ENCODE measurements around a stretch of chr2.

- RRBS: 5% methylated on average over 60 of the region's 132 CpGs
These were observed 630 bp downstream of the YPEL5 start for GRCh38 chr2:30147106-30148167.

- RRBS: no CpG with 5 or more reads among the region's 10 CpGs
These were observed 2.6 kb downstream of the YPEL5 start for GRCh38 chr2:30149347-30149965.

DNA sequence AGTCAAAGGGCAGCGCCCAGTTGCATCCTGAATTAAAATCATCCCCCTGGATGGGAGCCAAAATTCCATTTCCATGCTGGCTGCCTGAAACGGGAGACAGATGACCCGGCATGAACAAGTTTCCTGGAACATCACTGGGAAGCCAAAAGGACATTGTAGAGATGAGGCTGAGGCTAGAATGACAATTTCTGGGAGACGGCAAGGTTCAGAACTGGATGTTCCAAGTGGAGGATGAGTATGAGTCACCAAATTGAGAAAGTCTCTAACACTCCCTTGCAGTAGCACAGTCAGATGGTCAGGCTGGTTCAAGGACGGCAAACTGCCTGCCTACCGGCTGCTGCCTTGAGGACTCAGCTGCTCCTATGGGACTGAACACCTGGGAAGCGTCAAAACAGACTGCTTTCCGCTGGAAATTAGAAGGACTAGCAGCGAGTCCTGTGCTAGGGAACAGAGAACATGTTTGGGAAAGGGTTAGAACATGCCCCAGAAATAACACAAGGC, 31.9 kb downstream of the YPEL5 start:
- RRBS: no CpG with 5 or more reads among the region's 9 CpGs

DNA sequence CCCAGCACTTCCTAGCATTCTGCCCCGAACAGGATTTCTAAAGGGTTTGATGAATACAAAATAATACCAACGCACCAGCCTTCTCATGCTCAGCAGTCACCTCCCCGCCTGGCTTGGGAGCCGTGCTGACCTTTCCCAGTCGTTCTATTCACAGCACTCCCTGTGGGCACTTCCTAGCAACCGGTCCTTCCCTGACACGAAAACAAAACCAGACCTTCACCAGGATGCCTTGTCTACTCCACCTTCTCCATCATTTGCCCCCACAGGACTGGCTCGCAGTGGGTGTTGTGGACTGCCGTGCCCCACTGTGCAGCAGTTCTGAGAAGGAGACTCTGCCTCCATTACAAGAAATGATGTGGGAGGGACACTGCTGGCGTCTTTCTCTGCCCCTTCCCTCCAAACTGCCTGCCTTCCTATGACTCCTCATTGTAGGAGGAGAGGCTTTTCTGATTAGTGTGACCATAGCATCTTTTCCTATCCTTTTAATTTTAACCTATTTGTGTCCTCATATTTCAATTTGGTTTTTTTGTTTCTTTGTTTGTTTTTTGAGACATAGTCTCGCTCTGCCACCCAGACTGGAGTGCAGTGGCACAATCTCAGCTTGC, 53.1 kb downstream of the LBH start:
- RRBS: no CpG with 5 or more reads among the region's 11 CpGs

DNA sequence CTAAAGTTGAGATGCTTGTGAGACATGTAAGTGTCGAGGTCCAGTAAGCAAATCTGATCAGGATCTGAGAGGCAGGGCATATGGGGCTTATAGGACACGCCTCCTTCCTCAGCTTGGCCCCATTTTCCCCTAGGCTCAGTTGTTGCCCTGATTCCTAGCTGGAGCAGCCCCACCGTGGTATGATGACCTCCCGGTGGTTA, 107.9 kb downstream of the LBH start:
- RRBS: no CpG with 5 or more reads among the region's 4 CpGs

DNA sequence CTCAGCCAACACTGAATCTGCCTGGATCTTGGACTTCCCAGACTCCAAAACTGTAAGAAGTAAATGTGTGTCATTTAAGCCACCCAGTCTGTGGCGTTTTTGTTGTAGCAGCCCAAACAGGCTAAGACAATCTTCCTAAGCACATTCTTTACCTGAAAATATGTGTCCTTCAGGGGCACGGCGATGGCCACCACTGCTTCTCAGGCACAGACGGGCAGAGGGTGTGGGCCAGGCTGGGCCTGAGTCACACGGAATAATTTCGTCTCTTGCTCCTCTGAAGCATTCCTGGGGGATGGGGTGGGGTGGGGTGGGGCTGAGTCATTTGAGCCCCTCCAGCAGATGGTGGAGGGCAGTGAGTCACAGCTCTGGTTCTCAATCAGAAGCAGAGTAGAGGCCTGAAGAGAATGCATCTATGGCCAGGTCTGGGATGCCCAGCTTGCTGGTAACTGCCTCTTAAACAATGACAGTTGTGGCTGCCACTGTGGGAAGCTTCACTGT, 142.3 kb downstream of the CAPN13 start:
- RRBS: no CpG with 5 or more reads among the region's 6 CpGs

DNA sequence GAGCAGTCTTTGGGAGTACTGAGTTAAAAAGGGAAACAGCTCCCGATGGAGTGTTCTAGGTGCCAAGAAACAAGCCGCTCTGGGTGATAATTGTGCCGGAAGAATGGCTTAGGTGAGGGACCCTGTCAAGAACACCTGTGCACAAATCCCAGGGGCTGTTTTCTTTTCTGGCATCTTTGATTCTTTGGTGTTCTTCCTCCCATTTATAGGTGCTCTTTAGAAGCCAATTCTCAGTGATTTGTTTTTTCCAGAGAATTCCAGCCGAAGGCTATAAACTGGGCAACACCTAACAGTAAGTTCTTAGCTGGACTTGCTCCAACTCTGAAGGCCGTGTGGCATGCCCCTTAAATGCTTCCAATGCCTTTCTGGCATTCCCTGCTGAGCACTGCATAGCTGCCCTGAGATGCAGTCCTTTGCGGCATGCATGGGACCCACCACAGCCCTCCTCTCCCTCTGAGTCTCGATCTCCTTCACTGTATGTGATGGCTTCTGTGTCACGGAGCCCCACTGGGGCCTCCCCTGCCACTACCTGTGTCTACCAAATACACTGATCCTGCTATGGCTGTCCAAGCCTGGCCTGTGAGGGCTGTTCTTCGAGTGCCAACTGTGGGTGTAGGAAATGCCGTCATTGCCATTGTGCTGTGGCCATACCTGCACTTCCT, 1.7 kb upstream of the CAPN13 start:
- RRBS: no CpG with 5 or more reads among the region's 10 CpGs

DNA sequence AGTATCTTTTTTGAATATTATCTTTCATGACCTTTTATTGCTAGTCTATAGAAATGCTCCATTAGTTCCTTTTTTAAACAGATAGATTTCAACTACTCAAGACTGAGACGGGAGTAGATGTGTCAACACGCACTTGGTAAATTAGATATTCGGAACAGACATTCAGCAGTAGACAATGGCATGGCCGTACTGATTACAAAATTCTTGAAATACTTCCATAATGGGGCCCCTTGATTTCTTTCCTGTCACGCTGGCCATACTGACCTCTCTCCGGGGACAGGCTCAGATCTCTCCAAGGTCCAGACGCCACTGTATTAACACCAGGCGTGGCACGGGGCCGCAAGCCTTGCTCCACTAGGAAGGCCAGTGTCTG, 2.5 kb upstream of the EHD3 start:
- RRBS: 63% methylated on average over 2 of the region's 10 CpGs

DNA sequence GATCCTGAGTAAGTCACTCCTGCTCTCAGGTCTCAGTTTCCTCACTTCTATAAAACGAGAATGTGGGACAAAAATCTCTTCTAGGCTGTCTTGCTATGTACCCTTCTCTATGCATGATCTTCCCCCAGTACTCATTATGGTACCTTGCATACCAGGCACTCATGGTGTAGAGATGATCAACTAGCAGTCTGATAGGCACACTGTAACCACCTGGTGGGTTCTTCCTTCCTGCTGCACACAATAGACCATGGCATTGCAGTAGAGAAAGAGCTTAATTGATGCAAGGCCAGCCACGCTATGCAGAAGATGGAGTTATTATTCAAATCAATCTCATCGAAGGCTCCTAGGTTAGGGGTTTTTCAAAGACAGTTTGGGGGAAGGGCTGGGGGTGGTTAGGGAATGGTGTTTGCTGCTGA, 59.3 kb downstream of the EHD3 start:
- RRBS: no CpG with 5 or more reads among the region's 3 CpGs

DNA sequence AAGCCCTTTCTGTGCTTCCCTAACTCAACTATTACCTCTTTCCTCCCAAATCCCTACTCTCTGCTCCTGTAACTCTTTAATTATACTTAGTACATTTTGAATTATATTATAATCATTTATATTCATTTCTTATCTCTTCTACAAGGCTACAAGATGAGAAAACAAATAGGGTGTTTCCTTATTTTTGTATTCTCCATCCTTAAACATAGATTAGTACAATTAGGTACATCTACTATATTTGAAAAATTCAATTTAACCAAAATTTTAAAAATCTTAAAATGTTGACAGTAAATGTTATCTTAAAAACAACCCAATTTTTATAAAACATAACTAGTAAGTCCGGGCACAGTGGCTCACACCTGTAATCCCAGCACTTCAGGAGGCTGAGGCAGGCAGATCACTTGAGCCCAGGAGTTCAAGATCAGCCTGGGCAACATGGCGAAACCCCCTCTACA, 103.6 kb downstream of the MEMO1 start:
- RRBS: no CpG with 5 or more reads among the region's 2 CpGs

DNA sequence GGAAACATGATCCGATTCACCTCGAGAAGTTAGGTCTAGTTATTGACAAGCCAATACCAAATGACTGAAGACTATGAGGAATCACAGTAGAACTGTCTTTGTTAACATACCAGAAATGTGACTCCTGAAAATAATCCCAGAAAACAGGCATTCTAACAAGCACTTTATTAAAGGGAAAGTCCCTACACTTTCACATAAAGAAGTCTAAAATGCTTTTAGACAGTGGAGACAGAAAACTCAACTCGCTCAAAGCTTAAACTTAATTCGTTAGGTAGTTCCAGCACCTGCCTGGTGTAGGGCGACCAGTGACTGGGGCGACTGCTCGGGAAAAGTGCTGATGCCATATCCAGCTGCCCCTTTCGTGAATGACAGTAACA, 1.9 kb downstream of the MEMO1 start:
- RRBS: no CpG with 5 or more reads among the region's 8 CpGs

DNA sequence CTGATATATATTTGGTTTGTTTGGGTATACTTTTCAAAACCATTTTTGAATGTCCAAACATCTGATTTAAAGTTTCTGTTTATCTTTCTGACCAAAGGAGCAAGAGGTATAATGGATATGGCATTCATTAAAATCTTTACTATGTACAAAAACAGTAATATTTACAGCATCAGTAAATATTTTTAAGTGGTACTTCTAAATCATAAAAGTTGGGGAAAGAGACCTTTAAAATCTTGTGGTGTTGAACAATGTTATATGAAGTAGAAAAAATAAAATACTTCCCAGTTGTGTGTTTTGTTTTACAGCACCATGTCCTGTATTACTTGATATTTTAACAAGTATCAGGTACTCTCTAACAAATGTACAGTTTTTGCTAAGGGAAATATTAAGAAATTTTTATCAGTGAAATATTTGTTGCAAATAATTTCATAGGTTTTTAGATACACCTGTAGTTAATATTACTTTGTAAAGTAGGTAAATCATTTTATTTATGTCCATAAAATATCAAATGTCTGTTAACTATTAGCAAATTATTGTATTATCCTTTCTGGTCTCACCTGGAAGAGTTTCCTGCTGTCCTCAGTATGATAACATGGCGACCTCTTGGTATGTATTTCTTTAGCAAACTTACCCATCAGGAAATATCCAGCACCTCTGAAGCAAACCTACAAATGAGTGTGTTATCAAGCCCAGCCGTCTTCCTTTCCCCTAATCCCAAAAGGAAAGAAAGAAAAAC, 28.7 kb downstream of the YIPF4 start:
- RRBS: no CpG with 5 or more reads among the region's 2 CpGs

DNA sequence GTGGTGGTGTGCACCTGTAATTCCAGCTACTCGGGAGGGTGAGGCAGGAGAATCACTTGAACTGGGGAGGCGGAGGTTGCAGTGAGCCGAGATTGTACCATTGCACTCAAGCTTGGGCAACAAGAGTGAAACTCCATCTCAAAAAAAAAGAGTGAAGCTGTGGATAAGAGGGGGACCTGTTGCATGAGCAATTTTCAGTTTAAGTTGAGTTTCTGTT, 40.4 kb downstream of the BIRC6 start:
- RRBS: no CpG with 5 or more reads among the region's 3 CpGs

- RRBS: no CpG with 5 or more reads among the region's 3 CpGs
These were observed 134.4 kb upstream of the LTBP1 start for GRCh38 chr2:32812313-32812791.

- RRBS: no CpG with 5 or more reads among the region's 11 CpGs
These were observed 186.7 kb downstream of the LTBP1 start for GRCh38 chr2:33133256-33134095.

DNA sequence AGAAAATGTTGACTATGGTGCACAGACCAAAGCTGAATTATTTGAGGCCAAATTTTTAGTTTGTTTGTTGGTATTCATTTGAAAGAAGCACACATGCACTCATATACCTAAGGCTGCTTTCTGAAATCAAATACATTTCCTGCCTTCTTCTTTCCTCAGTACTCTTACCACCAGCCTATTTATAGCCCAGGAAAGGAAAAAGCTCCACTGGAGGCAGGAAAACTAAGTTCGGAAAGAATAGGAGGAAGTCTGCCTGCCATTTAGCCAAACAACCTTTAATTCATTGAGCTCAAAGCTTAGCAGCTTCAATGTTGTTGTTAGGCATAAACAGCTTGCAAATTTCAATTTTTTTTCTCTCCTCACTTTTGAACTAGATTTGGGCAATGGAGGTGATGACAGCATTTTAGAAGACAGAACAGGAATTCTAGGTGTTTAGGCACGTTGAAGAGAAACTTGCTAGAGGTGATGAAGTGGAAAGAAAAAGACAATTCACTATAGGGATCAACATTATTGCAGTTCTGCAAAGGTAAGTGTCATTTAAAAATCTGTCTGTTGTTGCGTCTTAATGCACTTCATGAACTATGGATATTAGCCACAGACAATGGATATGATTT, 40.3 kb upstream of the RASGRP3 start:
- RRBS: no CpG with 5 or more reads among the region's 3 CpGs

DNA sequence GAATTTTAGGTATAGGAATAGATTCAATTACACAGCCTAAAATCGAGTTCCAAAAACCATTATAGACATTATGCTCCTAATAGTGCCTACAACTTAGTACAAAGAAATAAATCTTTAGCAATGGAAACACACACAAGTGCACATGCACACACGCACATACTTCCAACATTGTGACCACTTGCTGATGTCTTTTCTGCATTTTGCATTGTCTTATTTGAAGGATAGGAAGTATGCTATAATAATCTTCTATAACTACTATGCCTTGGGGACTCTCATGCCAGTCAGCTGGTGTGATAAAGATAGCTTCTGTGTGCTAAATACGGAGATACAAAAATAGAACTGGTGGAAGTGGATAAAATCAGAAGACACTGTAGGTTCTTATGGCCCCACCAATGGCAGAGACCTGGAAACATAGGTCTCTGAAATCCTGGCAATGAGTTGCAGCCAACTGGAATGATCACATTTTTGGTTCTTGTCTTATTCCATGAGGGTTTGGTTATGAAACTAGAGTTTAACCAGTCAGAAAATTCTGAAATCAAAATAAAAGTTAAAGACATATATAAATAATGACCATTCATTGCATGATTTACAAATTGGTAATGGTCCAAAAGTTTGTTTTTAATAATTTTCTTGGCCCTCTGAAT, 31.5 kb upstream of the RASGRP3 start:
- RRBS: no CpG with 5 or more reads among the region's 3 CpGs

DNA sequence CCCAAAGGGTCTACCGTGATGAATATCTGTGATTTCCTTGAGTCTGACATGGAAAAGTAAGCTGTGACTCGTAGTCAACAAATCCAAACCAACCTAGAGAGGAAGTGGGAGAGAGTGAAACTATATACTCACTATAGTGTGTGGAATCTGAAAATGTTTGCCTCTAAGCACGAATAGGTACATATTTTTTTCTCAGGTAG, 17.9 kb downstream of the RASGRP3 start:
- RRBS: no CpG with 5 or more reads among the region's 3 CpGs

GRCh38 chr2:33555028-33555802, 43.9 kb downstream of the FAM98A start:
- RRBS: no CpG with 5 or more reads among the region's 8 CpGs

DNA sequence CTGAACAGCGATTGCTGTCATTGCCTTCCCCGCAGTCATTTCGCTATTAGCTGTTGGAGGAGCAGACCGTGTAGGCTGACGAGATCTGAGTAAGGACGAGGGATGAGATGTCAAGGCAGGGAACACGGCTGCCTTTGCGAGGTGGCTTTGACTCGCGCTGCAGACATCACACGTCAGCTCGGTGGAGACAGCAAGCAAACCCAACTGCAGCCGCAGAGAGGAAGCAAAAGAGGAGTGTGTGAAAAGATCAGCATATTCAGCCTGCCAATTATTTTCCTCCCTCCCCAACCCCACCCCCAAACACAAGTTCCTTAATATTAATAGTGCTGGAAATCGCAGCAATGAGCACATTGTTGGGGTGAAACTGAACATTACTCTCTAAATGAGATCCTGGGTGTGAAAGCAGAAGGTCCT, 115.1 kb upstream of the CRIM1 start:
- RRBS: no CpG with 5 or more reads among the region's 14 CpGs

All from OVCAR3 (cell line).